SJCRH30 (cell line): ENCODE results near the genes DDX41 and RMND5B.

DNA sequence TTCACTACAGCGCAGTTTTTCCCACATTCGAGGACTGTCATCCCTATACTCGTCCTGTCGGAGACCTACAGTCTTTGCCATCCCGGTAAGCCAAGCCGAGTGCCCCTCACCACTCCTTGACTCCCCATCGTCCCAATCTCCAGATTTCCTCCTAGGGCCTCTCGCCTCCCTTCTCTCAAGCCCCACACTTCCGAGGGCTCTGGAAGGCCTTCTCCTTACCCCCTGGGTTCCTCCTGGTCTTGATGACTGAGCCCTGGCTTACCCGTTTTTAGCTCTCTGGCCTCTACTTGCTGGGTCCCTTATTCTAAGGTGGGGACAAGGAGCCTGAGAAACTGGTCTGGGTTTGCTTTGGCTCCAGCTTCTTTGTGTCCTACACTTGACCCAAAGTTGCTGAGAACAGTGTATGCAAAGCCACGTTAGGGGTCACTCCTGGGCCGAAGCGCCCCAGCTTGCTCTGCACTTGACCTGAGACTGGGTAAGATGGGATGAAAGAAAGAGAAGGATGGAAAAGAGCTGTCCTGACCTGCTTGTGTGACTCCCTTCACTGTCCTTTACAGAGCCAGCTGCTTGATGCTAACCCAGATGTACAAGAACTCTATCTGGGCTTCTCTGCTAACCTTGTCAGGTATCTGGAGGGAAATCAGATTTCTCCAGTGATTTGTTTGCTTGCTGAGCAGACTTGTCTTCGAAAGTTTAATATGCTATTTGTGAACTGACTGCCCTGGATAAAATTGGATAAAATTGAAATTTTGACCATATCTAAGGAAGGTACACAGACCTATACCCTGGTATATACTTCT, 854 bp downstream of the ZNF346 start:
- RAMPAGE, long total RNA, result no peak

DNA sequence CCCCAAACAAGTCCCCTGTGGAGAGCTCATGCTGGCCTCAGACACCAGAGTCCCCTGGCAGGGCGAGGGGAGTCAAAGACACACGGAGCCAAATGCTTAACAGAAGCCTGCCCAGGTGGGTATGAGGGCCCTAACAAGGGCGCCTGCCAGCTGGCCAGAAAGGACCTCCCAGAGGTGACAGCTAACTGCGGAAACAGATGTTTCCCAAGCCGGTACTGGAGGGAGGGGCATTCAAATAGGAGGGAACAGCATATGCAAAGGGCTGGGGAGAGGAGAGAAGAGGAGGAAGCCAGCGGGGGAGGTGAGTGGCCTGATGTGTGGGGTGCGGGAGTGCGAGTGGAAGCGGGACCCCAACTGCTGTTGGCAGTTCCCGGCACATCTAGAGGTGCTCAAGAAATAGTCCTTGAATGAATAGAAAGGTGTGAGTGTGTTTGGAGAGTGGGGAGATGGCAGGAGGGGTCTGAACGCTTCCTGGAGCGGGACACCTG, 858 bp downstream of the MXD3 start:
- RAMPAGE, long total RNA, result no peak

GRCh38 chr5:177338978-177339913, 12.2 kb downstream of the LMAN2 start:
- RAMPAGE, long total RNA, result no peak

DNA sequence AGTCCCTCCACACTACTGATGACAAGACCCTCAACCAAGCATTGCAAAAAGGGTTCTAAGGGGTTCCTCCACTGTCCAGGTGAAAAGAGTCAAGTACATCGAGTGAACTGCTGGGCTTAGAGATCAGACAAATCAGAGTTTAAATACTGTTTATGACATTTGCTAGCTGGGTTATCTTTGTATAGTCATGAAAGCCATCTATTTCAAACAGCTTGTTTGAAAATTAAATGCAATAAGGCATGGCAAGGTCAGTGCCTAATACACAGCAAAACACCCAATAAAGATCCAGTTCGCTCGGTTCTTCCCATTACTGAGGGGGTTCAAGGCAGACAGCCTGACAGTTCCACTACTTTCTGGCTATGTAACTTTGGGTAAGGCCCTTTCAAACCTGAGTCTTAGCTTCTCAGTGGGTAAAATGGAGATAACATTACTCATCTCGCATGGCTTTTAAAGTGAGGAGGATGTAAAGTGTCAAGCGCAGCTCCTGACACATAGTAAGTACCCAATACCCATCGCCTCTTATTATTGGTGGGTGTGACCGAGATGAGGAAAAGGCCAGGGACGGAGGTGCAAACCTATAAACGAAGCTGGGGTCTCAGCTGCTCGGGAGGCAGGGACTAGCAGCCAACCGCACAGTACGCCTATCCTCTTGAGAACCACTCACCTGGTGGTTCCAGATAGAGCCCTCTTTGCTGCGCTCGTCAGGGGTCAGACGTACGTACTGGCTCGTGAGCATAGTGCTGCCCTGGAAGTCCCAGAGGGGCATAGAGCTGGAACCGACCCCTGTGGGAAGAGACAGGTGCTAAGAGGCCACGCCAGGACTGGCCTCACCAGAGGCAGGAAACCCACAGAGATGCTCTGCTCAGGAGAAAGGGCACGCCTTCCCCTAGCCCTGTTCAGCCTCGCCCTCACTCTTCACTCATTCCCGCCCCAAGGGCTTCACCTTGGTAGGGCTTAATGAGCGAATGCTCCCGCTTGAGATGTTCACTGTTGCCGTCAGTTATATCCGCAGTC, 652 bp downstream of the LMAN2 start:
- RAMPAGE, long total RNA, result no peak

GRCh38 chr5:177389001-177390379, 5.3 kb downstream of the SLC34A1 start:
- RAMPAGE, long total RNA, result no peak

DNA sequence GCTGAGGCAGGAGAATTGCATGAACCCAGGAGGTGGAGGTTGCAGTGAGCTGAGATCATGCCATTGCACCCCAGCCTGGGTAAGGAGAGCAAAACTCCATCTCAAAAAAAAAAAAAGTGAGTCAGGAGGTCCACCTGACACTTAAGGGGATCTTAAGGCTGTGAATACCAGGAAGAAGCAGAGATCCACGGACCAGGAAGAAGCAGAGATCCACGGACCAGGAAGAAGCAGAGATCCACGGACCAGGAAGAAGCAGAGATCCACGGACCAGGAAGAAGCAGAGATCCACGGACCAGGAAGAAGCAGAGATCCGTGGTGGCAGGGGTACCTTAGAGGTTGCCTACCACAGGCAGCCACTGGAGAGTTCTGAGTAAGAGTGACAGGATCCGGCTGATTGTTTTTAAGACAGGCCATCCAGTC, 6.1 kb upstream of the GRK6 start:
- RAMPAGE, long total RNA, result no peak

GRCh38 chr5:177434187-177434755, 7.8 kb downstream of the GRK6 start:
- RAMPAGE, long total RNA, result no peak

DNA sequence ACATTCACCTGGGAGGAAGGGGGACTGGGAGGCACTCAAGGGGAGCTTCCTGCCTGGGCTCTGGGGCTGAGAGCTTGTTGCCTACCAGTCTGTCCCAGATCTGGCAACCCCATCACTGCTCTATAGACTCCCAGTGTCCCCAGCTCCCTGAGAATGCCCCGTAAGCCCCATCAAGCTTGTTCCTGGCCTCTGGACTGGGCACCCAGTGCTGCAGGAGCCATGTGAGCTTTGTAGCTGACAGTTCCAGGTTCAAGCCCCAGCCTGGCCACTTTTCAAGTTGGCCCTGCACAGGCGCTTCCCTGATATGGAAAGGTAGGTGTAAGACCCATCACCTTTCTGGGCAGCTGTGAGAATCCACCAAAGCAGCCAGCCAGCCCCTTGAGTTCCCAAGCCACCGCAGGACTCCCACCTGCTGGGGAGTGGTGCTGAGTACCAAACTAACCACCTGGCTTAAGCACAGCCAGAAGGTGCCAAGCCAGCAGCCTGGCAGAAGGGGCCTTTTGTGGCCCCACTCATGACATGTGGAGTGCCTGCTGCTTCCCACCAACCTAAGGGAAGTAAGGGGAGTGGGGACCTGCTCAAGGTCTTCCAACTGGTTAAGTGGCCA, 3.0 kb upstream of the PRR7 start:
- RAMPAGE, long total RNA, result no peak

DNA sequence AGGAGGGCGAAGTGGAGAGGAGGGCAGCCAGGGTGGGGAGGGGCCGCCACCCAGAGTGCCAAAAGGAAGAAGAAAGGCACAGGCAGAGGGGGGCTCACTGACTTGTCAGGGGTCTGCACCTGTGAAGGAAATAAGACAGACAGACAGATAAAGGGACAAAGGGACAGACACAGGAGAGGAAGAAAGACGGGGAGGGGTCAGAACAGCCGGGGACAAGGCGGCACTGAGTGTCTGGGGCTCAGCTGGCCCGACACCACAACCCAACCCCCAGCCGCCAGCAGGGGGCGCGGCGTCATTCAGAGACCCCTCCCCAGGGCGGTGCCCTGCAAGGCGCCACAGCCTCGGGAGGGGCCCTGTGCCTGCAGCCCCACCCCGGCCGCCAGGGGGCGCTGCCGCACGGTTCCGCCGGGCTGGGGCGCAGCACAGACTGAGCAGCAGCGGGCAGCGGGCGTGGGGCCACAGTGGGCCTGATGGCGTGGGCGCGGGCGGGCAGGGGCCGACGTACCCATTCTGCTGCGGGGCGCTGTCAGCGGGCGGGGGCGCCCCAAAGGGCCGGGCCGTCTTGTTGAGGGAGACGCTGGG, 6.0 kb downstream of the PDLIM7 start:
- RAMPAGE, long total RNA, result no peak

DNA sequence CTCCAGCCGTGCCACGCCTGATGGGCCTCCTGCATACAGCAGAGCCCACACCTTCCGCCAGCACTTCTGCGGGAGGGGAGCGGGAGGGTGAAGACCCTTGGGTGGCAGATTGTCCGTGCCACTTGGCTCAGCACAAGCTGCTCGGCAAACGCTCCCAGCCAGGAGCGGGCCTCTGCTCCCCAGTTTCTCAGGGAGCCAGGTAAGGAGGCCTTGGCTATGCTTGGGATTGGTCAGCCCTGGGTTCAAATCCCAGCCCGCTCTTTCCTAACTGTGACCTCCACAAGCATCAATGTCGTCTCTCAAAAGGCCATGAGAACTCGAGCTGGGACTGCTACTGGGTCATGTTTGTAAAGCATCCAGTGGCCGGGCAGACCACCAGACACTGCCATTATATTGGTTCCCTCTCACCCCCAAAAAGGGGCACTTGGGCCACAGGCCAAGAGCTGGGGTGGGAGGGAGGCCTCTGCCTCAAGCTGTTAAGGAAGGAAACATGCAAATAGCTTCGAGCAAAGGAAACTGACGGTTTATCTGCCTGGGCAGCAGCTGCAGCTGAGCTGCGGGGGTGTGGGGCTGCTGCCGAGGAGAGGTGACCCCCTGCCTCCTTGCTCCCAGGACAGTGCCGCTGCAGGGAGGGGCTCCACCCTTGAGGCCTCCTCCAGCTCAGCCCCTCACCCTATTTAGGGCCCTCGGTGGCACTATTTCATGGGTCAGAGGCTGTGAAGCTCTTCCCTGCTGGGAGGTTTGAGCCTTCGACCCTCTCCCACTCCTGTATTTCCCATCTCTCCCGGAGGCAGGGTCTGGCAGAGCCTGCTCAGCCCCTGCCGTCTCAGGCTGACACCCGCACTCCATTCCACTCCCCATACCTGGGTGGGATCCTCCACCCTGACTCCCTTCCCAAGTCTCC, 897 bp downstream of the DOK3 start:
- RAMPAGE, long total RNA, result no peak

DNA sequence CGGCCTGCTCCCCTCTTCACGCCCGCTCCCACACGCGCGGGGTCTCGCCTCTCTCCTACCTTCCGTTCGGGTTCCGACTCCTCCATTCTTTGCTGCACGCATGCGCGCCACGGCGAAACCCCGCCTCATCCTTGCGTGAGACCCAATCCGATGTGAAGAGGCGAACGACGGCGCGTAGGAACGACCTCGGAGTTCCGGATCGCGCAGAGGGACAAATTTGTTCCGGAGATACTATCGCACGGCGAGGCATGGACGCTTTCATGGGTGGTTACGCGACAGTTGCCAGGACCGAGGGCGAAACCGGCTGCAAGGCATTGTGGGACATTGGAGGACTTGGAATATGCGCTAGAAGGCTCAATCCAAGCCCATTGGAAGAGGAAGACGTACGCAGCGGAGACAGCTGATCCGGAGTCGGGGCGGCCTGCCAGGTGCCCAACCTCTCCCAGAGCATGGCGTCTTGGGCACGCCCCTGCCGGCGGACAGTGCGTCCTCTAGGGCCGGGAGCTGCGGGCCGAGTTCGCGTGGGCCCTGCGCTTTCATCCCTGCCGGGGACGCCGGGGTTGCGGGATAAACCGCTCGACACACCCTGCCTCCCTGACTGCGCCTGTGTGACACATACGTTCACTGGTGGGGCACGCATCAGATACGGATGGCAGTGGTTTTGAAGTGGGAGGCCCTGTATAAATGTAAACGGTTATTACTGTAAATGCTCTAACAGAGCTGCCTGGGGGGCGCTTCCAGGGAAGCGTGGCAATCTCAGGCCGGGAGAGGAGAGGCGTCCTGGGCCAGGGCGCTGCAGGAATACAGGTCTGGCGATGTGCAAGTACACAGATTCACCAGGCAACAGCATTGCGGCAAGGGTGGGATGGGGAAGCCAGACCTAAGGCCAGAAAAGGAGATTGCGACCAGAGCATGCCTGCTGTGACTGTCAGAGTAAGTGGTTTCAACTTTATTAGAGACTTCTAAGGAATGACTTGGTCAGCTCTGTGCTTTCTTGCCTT, at the start of gene DDX41:
Gene DDX41 (minus strand): TSS at position 102 of the 1,001 bp plus-strand sequence.
- RAMPAGE, long total RNA, result start-site peak on the minus strand centred at position 78 of the sequence, 28 bp wide, 144 and 18 reads in 2 replicates

DNA sequence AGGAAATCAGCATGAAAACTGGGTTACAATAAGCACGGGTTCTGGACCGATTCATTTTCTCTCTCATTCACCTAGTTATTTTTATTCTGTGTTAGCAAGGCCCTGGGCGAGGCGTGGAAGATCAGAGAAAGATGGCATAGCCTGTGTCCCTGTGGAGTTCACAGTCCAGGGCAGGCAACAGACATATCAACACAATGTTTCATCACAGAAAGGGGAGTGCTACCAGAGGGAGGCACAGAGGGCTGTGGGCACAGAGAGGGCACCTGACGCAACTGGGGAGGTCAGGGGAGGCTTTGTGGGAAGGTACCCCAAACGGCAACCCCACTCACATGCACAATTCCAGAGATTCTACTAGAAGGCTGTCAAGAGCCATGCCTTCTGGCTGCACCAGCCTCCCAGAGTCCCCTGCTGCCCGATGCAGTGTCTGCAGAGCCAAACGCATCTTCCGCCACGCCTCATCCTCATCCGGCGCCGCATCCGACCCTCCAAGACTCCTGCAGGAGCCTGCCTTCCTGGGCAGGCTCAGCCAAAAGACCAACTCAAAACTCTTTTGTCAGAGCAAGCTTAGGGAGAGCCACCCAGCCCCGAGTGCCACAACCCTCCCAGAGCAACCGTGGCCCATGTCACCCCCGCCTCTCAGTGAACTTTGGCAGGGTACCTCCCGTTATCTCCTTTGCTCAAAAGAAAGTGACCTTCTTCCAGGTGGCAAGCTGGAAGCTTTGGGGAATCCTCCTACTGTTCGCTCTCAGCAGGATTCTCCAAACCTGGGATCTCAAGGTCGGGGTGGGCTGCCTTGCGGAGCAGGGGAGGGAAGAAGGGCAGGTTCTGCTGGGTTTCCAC, 1.3 kb downstream of the FAM193B start:
- RAMPAGE, long total RNA, result no peak

GRCh38 chr5:177607256-177608263, 7.6 kb downstream of the B4GALT7 start:
- RAMPAGE, long total RNA, result no peak

DNA sequence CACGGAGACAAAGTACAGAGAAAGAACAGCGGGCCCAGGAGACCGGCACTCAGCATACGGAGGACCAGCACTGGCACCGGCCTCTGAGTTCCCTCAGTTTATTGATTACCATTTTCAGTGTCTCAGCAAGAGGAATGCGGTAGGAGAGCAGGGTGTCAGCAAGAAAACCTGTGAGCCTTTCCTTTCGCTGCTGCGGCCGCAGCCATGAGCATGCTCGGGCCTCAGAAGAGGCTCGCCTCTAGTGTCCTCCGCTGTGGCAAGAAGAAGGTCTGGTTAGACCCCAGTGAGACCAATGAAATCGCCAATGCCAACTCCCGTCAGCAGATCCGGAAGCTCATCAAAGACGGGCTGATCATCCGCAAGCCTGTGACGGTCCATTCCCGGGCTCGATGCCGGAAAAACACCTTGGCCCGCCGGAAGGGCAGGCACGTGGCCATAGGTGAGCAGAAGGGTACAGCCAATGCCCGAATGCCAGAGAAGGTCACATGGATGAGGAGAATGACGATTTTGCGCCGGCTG, 57.9 kb upstream of the N4BP3 start:
- RAMPAGE, long total RNA, result start-site peak on the plus strand centred at position 177 of the sequence, 9 bp wide, 23 and 11 reads in 2 replicates

DNA sequence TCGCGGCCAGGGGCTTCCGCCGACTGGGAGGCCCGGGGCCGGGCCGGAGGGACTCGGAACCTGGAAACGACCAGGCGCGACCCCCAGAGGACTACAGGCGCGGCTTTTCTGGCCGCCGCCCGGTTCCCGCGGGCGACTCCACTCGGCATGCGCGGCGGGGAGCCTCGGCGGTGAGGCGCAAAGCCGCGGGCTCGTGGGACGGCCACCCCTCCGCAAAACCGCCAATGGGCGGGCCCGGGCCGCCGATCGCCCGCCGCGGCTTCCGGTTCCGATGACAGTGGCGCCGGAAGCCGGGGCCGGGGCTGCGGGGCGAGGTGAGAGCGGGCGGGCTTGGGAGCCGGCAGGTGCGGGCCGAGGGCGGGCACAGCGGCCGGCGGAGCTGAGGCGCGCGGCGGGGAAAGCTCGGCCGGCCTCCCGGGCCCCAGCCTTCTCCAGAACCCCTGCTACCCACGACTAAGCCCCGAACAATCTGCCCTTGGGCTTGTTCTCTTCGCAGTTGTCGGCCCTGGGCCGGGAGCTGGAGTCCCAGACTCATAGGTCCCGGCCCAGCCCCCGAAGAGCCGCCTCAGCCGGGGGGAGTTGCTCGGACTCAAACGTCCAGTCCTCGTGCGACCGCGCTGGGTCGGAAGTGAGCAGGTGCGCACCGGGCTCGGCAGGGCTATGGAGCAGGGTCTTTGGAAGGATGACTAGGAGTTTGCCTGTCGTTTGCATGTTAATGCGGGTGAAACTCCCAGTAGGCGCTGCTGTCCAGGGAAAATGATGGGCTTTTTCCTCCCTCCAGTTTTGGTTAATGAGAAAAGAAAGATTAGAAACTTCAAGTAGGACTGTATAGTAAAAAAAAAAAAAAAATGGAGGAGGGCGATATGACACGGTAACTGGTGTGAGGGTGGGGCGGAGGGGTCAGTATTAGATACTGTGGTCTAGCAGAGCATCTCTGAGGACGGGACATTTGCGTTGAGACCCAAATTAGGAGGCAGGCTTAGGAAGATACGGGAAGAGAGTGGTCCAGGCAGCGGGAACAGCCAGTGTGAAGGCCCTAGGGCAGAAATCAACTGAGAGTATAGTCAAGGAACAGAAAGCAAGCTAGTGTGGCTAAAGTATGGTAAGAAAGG, at the start of gene RMND5B:
Gene RMND5B (plus strand): TSS at position 274 of the 1,112 bp plus-strand sequence.
- RAMPAGE, long total RNA, result no peak

DNA sequence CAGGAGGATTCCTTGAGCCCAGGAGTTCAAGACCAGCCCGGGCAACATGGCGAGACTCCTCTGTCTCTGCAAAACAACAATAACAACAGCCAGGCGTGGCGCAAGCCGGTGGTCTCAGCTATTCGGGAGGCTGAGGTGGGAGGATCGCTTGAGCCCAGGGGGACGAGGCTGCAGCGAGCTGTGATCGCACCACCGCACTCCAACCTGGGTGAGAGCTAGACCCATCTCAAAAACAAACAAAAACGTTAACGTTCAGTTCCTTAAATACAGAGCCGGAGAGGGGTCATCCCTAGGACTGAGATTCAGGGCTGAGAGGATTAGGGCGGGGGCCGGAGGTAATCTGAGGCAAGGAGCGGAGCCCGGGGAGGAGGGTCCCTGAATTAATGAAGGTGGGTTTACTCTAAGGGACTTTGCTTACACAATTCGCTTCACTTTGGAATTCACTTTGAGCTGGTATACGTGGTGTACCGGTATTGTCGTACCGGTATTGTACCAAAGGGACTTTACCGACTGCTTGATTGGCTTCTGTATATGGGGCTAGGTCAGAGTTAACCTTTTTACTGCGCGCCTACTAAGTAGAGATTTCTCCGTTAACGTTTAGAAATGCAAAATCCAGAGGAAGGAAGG, 715 bp downstream of the NHP2 start:
- RAMPAGE, long total RNA, result no peak

GRCh38 chr5:178206232-178206984, 2.1 kb downstream of the HNRNPAB start:
- RAMPAGE, long total RNA, result no peak

DNA sequence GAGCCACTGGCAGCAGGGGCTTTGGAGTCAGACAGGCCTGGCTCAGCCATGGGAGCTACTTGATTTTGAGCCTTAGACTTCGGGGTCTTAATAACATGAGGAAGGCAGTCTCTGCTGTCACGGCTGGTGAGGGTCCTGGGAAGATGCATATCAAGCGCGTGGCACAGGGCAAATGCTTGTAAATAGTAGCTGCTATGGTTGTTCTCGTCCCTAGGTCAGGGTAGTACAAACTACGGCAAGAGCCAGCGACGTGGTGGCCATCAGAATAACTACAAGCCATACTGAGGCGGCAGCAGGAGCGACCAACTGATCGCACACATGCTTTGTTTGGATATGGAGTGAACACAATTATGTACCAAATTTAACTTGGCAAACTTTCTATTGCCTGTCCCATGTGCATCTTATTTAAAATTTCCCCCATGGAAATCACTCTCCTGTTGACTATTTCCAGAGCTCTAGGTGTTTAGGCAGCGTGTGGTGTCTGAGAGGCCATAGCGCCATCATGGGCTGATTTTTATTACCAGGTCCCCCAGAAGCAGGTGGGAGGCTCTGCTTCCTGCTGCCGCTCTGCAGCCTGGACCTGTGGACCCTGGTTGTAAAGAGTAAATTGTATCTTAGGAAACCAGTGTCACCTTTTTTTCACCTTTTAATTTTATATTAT, 6.1 kb downstream of the HNRNPAB start:
- RAMPAGE, long total RNA, result no peak

GRCh38 chr5:178212153-178212779, 7.9 kb downstream of the HNRNPAB start:
- RAMPAGE, long total RNA, result no peak

DNA sequence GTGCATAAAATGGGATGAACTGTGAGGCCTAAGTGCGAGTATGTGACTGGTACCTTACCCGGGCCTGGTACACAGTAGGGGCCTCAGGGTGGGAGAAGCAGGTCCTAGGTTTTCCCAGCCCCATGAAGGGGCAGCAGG, 243 bp upstream of the PHYKPL start:
- RAMPAGE, long total RNA, result no peak